Measurements from ENCODE around the gene TDRD15.

GRCh38 chr2:20501433-20501710 lies 54.5 kb downstream of the RHOB start:
- RRBS = no CpG with 5 or more reads among the region's 5 CpGs

- RRBS = no CpG with 5 or more reads among the region's 4 CpGs
Observed at GRCh38 chr2:20526747-20526946, 79.8 kb downstream of the RHOB start.

DNA sequence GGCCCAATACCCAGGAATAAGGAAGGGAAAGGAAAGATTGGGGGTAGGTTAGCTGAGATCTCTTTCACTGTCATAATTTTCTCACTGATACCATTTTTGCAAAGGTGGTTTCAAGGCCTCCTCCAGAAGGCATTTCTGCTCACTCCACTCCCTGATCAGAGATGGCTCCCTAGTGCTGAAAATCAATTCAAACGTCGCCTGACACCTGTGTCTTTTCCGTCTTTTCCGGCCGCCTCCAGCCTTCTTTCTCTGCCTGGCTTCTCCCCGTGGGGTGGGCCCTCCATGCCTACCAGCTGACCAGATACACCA lies 90.9 kb downstream of the RHOB start:
- RRBS = no CpG with 5 or more reads among the region's 6 CpGs

DNA sequence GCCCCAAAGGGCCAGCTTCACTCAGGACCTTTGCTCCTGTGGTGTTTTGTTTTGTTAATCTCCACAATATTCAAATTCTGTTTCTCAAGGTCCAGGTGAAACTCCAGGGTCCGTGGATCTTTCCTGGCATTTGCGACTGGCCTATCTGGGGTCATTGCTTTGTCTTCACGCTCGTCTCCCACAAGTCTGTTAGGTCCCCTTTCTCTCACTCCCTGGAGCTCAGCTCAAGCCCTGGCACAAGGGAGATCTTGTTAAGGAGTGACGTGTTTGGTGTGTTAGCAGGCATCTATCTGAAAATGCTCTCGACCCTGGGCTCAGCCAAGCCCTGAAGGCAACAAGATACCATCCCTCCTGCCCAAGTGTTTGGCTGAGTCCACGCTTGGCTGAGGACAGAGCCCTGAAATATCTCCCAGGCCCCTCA lies 91.3 kb downstream of the RHOB start:
- RRBS = no CpG with 5 or more reads among the region's 7 CpGs

- RRBS = 60% methylated on average over 2 of the region's 24 CpGs
Observed at GRCh38 chr2:20539876-20540607, 93.2 kb downstream of the RHOB start.

DNA sequence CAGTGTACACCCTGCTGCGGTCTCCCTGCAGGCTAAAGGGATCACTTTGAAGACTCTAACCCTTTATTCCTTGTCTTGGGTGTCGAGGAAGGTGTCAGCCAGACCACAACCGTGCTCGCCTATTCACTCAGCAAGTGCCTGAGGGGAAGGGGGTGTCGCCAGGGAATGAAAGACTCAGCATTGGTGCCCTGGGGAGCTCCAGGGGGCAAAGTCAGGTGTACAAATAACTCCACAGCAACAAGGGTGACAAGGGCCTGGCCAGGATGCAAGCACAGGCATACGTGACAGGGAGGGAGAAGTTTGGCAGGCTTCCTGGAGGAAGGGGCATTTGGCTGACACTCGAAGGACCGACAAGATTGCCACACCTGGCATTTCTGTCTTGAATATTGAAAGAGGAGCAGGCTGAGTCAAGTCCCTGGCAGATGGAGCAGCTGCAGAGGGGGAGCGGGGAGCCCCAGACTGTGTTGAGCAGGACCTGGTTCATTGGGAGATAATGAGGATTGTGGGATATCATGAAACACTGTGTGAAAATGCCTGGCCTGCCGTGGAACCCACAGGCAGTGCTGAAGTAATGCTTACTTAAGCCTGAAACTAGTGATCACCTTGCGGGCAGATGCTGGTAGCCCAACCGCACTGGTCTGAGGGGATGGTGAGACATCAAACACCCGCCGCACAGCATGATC lies 93.9 kb downstream of the RHOB start:
- RRBS = no CpG with 5 or more reads among the region's 14 CpGs

- RRBS = 80% methylated on average over 2 of the region's 19 CpGs
Observed at GRCh38 chr2:20568331-20569596, 82.1 kb downstream of the HS1BP3 start.

DNA sequence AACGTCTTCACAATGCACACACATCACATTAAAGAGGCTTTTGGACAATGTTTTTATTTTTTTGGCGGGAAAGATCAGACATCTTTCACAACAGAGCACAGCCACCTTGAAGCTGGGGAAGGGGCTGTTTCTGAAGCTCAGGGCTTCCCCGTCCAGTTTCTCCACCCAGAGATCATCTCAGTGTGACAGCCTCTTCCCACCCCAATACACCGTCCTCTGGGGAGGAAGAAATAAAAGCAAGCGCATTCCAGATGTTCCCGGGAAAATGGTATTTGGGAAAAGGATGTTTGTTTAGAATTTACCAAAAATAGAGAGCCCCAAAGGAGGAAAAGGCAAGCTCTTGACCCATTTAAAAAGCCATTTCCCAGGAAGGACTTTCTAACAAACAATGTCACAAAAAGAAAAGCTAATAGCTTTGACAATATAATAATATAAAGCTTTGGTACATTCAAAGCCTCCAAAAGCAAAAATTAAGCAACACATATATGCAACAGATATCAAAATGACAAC lies 64.6 kb downstream of the HS1BP3 start:
- RRBS = no CpG with 5 or more reads among the region's 6 CpGs

DNA sequence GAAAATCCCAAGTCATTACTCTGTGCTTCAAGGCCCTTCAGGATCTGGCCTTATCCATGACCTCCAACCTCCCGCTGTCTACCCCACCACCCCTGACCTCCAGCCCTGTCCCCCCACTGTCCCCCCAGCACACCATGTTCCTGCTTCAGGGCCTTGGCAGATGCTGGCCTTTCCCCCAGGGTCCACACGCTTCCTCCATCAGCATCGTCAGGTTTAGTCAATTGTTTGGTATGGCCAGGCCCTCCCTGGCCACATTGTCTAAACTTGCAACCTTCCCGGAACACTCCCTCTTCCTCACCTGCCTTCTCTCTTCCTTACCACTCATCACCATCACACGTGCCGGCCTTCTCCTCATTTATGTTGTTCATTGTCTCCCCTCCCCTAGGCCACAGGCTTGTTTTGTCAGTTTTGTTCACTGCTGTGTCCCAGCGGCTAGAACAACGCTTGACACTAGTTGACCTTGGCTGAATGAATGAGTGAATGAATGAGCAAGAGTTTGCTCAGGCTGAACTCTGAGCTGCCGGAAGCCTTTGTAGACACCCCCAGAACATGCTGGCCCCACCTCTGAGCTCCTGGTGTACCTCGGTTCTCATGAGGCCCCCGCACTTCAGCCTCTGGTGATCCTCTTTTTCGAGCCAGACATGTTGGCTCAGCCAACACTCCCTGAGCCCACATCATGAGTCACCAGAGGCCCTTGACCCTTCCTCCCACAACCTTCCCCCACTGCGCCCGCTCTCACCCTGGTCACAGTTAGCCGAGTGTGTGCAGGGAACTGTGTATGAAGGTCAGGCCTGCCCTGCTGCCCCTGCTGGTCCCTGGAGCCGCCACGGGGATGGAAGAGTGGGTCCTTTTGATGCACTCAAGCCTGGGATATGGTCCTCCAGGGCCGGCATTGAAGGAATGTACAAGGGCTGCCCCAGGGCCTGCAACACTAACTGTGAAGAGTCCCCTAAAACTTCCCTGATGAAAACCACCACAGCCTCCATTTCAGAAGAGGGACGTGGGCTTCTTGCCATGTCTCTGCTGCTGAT lies 57.6 kb downstream of the HS1BP3 start:
- RRBS = no CpG with 5 or more reads among the region's 19 CpGs

DNA sequence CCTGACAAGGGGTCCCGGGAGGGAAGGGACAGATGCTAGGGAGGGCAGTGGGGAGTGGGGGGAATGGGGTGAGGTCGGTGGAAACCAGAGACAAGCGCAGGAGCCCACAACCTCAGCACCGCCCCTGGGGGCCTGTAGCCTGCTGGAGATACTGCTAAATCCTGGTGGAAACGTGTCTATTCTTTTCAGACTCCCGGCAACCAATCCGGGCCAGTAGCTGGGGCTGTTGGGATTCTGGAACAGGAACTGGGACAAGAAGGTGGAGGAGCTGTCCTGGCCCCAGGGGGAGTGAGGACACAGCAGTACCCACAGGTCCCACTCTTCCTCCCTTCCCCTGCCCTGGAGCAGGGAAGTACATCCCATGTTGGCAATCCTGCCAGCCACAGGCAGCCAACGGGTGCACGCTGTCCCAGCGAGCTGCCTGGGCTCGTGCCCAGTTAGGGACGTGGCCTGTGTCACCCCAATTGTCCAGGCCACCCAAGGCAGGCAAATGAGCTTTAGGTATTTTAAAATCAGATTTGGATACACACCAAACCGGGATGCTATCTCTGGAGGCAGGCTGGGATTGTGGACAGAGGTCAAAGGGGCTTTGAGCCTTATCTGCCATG lies 51.8 kb downstream of the HS1BP3 start:
- RRBS = 75% methylated on average over 1 of the region's 13 CpGs

- RRBS = no CpG with 5 or more reads among the region's 1 CpG
Observed at GRCh38 chr2:20689263-20689536, 22.3 kb downstream of the GDF7 start.

DNA sequence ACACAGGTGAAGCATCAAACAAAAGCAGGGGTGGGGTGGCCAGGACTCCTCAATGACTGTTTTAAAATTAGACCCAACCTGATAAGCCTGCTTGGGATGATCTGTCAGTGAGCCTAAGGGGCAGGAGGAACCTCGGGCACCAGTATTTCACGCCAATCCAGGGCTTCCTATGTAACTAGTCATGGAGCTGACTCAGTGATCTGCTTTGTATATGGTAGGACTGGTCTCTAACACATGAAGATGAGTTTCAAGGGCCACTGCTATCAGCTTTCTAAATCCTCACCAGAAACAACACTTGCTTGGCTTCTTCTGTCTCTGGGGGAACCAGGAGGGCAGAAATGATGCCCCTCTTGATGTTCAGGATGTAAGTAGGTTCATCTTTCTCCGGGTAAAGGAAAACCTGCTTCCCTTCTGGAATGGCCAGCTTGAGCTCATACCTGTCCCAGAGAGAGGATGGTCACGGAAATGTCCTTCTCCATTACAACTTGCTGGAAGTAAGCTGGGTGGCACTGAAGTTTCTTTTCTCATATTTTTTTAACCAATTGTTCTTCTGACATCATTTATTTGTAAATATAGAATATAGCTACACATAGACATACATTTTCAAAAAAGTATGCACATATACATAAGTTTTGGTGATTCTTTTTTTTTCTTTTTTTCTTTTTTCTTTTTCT lies 6.1 kb downstream of the APOB start:
- RRBS = no CpG with 5 or more reads among the region's 4 CpGs

- RRBS = no CpG with 5 or more reads among the region's 22 CpGs
Observed at GRCh38 chr2:21044568-21045658, 1.0 kb upstream of the APOB start.

DNA sequence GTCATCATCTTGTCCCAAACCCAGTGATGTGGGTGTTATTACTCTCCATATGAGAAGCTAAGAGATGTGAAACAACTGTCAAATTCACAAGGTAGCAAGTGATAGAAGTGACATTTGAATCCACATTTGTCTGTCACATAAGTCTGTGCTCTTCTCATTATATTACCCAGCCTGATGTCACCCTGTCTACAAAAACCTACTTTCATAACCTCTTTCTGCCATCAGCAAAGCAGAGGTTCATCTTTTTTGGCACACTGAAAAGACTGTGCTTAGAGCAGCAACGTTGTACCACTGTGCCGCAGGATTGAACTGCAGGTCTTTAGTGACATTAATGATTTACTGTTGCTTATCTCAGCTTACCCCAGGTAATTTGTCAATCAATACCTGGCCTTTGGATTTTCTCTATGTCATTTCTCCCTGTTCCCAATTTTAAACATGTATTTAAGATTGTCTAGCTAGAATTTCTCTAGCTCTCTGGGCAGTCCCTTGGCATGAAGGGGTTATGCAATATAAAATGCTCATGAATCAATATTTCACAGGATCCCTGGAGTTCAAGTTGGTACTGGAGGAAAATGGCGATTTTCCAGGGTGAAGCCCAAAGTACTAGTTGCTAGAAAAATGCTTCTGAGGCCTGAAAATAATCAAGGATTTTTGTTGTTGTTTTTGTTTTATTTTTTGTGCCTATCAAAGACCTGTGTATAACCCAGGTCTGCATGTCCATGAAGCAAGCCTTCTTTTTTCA lies 31.3 kb upstream of the TDRD15 start:
- RRBS = no CpG with 5 or more reads among the region's 3 CpGs

DNA sequence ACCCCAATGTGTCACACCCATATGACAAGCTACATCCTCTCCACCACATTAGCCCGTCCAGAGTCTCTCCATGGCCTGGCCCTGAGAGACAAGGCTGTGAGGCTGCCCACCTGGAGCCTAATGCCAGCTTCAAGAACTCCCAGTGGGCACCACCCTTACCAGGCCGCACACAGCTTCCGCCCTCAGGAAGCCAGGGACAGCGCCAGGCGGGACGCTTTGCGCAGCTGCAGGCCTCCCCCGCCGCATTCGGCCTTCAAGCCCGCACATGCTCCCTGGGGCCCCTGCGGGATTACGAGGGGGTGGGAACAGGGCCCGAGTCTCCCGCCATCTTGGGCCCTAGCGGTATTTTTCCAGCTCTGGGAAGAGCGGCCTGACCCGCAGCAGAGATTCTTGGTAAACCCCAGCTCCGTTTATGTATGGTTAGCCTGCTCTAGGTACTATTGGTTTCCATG lies at the start of gene TDRD15:
TSS of gene TDRD15 (plus strand) at position 315 of the 452 bp plus-strand sequence.
- RRBS = no CpG with 5 or more reads among the region's 19 CpGs

DNA sequence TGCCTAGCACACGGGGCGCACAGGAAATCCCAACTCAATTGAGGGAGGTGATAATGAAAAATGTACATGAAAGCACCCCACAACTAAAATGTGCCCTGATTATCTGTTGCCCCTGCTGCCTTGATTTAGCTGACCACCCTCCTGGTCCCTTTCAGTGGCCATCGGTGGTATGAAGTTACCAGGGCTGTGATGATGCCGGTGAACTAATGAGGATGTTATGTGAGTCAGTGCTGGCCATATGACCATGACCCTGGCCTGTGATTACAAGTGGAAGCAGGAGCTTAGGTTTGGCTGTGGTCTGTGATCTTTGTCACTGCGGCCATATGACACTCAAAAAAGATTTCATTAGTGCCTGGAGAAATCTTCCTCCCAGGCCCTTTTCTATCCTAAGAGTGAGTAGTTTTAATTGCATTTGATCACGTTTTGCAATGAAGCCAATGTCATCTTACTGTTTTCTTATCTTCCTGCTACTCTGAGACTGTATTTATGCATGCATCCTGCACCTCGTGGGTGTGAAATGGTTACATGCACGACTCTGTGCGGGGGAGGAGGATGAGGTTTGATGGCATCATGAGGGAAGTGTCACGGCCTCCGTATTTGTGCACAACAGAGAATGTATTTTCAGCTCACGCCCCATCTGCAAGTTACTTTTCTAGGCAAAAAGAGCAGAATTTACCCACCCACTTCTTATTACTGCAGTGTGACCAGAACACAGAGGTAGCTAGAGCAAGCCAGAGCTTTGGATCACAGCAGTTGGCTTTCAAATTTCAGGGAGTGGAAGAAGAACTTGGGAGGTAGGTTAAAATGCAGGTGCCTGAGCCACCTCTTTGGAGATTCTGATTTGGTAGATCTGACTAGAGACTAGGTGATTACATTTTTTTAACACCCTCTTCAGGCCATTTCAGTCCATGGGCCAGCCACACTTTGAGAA lies 145.0 kb downstream of the TDRD15 start:
- RRBS = no CpG with 5 or more reads among the region's 12 CpGs

GRCh38 chr2:21422221-21422788 lies 298.5 kb downstream of the TDRD15 start:
- RRBS = no CpG with 5 or more reads among the region's 5 CpGs

DNA sequence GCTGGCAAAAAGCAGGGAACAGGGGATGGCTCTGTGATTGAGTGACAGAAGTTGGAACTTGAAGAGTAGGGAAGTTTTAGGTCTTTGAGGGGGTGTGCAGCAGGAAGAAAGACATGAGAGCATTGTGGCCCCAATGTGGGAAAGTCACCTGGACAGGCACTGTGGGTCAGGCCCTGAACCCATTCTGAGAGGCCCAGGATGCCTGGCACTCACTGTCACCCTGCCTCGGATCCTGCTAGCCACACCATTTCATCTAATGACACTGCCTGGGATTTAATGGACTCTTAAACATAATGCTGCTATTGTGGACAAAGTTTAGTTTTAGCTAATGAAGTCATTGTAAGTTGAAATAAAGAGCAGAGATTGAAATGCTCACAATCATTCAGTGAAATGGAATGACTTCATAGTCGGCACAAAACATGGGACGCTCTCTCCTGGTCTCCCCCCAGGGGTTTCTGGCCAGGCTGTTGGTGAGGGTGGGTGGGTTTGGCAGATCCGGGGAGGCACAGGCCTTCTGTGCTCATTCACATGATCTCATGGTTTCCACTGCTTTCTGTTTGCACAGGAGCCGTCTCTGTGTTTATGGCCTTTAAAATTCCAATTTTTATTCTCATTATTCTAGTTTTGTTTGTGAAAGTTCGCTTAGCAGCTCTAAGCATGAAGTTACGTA lies 141.8 kb upstream of the KLHL29 start:
- RRBS = no CpG with 5 or more reads among the region's 7 CpGs

- RRBS = no CpG with 5 or more reads among the region's 16 CpGs
Observed at GRCh38 chr2:23503394-23504215, 118.6 kb downstream of the KLHL29 start.

- RRBS = no CpG with 5 or more reads among the region's 19 CpGs
Observed at GRCh38 chr2:23532345-23533096, 147.5 kb downstream of the KLHL29 start.

Data from cardiac fibroblast (primary cell).